SJCRH30 (cell line): ENCODE data around the gene SMYD4.

GRCh38 chr17:1504219-1505237 is 11.9 kb downstream of the INPP5K start:
- RAMPAGE, long total RNA = no peak

GRCh38 chr17:1509502-1509877 is 6.9 kb downstream of the INPP5K start:
- RAMPAGE, long total RNA = no peak

- RAMPAGE, long total RNA = no peak
Observed at GRCh38 chr17:1557377-1557943, 5.1 kb downstream of the PITPNA start.

DNA sequence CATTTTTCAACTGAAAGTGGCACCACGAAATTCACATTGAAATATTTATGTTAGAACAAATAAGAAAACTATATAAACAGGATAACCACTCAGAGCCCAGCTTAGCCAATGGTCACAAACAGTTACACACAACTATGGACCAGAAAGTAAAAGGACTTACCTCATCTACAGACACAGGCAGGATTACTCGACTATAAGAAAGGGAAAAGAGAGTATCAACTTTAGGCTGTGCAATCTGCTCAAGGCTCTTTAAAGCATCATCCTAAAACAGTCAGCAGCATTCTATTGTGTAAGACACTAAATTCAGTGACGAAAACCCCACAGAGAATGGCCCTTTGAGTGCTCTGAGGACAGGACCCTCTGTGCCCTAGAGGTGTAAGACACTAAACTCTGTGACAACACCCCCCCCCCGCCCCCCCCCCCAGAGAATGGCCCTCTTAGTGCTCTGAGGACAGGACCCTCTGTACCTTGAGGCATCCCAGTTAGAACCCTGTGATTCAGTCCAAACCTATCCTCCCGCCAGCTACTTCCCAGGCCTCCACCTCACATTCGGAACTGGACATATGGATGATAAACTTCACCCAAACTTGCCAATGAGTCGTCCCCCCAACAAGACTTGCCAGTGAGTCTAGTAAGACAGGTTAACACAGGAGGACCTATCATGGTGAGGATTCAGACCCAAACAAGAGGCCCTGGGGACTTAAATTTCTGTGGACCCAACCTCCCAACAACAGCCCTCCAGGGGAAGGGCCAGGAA is 4.0 kb downstream of the PITPNA start:
- RAMPAGE, long total RNA = no peak

GRCh38 chr17:1640096-1641129 is 5.1 kb downstream of the SCARF1 start:
- RAMPAGE, long total RNA = no peak

GRCh38 chr17:1644827-1645546 is 545 bp downstream of the SCARF1 start:
- RAMPAGE, long total RNA = no peak

GRCh38 chr17:1655263-1655666 is 5.6 kb upstream of the RILP start:
- RAMPAGE, long total RNA = no peak

DNA sequence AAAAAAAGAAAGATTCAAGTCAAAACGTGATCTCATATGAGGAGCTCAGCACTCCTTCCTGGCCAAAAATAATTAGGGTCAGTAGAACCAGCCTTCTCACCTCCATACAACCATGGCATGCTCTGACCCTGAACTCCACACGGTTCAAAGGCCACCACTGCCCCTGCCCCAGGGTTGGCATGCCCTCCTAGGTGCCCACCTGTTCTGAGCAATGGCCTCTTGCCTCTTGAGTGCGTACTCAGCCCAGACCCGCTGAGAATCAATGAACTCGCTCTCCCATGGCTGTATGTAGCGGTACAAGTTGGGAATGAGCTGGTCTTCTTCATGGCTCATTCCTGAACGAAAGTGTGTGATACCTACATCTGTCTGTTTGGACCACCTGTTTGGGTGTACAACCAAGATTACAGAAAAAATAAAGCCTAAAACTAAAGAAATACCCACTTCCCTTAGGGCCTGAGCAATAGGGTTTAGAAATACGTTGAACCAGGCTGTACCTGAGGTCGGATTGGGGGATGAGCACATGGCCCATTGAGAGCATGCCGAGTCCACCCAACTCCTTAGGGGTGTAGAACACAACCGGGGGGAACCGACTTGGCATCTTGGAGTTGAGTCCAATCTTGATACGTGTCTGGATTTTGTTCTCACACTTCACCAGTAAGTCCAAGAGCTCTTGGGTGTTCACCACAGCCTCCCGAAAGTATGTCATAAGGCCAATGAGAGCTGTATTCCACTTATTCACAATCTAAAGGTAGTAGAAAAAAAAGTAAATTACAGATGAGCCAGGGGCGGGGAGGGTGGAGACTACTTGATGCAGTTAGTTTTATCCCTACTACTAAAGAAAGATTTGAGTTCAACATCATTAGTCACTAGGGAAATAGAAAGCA is 12.0 kb upstream of the RILP start:
- RAMPAGE, long total RNA = no peak

DNA sequence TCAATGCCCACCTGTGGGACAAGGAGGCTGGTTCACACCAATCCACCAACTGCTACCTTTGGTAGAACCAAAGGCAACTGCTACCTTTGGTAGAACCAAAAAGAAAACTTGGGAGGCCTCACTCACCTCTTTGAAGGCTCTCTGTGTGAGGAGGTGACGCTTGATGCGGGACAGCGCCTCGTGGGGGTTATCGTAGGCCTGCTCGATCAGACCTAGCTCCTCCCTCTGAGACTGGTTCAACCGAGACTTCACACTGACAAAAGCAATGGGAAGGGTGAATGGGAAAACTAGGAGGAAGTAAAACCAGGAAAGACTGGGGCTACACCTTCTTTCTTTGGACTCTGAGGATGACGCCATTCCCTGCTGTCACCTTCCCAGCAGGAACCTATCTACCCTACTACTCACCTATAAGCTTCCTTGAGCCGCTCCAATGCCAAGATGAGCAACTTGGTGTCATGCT is 8.8 kb downstream of the PRPF8 start:
- RAMPAGE, long total RNA = no peak

- RAMPAGE, long total RNA = no peak
Observed at GRCh38 chr17:1711147-1711578, 986 bp upstream of the TLCD2 start.

DNA sequence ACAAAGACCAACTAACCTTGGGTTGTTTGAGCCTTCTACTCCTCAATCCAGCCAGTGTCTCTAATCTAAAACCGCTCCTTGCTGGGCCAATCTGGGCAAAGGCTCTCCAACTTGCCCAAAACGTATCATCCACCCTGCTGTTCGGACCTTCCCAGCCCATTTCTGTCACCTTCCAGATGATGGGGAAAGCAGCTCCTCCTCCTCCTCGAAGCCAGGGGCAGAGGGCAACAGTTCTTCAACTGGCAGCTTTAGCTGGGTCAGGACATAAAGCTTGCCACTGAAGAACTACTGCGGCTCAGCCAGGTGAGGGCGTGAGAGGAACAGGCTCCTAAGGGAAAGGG is 3.5 kb upstream of the TLCD2 start:
- RAMPAGE, long total RNA = no peak

GRCh38 chr17:1716974-1718123 is 7.2 kb upstream of the WDR81 start:
- RAMPAGE, long total RNA = no peak

GRCh38 chr17:1732722-1733384 is 8.3 kb downstream of the WDR81 start:
- RAMPAGE, long total RNA = no peak

DNA sequence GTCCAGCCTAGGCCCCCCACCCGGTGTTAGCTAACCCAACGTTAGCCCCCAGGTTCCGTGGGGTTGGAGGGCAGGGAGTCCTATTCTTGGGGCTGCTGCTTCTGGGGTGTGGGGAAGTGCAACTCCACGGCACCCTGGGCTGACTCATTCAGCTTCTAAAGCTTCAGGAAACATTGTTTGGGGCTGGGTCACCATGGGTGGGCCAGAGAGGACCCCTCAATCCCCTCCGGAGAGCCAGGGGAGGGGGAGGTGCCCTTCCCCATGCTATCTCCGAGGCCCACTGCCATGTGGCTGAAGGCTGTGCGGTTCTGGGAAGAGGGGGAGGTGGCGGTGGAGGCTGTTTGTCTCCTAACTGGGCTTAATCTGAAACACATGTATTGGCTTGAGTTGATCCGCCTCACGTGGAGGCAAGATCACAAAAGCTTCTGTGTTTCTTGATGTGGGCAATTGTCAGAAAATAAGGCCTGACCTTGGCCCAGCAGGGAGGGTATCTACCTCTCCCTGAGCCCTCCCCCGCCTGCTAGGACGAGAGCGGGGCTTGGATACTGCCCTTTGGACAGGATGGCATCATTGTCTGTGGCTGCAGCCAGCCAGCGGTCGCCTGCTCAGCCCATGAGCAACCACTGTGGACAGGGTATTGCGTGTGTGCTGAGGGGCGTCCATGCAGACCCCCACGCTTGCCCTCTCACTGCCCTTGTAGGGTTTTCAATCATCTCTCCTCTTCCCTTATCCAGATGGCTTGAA is 1.2 kb downstream of the SERPINF1 start:
- RAMPAGE, long total RNA = no peak

DNA sequence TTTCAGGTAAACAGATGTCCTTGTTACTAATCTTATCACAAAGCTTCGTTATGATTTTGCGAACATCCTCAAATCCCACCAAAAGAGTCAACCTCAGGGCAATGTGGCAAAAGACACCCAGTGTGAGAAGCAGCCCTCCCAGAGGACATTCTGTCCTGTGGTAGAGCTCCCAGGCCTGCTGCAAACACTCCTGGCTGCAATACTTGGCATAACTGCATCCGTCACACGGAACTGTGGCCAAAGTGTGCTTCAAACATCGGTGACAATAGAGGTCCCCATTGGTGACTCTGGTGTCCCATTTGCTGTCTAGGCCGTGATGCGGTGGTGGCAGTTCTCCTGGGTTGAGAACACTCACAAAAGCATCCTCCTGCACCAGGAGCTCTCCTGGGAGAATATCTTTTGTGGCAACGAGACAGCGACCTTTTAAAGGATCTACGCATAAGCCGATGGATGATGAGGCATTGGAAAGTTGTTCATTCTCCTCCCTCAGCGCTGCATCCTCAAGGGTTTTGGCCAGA is 29.4 kb downstream of the SMYD4 start:
- RAMPAGE, long total RNA = no peak

DNA sequence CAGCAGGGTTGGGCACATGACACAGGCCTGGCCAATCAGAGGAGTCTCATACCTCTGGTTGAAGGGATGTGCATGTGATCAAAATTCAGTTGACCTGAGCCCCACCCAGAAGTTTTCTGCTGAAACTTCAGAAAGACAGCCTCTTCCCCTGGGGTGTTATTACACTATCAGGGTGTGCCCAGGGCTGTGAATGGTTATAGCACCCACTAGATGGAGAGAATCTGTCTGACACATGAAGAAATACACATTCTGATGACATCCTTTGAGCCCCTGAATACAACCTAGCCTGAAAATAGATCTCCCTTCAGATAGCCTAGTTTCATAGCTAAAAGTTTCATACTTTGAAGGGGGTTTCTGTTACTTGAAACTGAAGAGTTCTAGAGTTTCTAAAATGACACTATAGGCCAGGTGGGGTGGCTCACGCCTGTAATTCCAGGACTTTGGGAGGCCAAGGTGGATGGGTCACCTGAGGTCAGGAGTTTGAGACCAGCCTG is 6.0 kb downstream of the SMYD4 start:
- RAMPAGE, long total RNA = no peak

DNA sequence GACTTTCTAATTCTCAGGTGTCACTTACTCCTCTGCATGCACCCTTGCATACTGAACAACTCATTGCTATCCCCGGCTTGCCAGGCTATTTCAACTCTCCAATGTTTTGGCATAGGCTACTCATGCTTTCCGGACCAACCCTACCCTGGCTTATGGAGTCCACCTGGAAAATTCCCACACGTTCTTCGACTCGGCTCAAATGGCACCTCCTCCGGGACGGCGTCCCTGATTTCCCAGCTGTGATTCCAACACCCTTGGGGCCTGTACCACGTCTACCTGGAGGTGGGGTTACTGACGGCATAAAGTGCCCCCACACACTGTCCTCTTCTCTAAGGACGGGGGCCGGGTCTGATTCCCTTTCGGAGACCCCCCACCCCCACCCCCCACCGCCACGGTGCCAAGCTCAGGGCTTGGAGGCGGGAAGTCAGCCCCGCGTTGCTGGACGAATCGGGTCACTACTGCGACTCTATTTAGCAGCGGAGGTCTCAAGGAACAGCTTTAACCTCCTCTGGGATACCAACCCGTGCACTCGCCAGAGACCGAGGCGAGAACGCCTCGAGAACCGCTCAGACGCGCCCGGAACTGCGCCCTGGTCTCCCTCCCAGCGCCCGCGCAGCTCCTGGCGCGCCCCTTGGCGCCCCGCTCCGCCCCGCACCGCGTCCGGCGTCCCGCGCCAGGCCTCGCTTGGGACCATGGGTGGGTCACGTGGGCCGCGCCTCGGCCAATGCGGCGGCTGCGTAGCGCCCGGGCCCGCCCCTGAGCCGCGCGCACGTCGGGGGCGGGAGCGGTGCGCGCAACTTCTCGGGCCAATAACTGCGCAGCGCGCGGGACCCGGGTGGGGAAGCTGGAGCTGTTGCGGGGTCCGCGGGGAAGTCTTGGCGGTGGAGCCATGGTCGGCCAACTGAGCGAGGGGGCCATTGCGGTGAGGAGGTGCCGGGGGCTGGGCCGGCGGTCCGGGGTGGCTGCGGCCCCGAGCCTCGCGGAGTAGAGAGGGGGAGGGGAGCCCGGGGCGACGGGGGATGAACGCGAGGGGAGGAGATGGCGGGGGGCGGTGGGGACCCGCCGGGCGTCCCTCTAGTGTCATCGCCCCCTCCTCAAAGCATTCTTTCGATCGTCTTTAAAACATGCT is at the start of gene SMYD4:
Gene SMYD4 (minus strand): TSS at position 698 of the 1,129 bp plus-strand sequence.
- RAMPAGE, long total RNA = no peak

GRCh38 chr17:1873200-1873882 is 43.5 kb downstream of the RPA1 start:
- RAMPAGE, long total RNA = no peak

GRCh38 chr17:1879160-1879710 is 49.4 kb downstream of the RPA1 start:
- RAMPAGE, long total RNA = no peak

- RAMPAGE, long total RNA = no peak
Observed at GRCh38 chr17:2030467-2031057, 609 bp downstream of the DPH1 start.